GM23248 (cell line): ENCODE results near the gene FAM209A.

DNA sequence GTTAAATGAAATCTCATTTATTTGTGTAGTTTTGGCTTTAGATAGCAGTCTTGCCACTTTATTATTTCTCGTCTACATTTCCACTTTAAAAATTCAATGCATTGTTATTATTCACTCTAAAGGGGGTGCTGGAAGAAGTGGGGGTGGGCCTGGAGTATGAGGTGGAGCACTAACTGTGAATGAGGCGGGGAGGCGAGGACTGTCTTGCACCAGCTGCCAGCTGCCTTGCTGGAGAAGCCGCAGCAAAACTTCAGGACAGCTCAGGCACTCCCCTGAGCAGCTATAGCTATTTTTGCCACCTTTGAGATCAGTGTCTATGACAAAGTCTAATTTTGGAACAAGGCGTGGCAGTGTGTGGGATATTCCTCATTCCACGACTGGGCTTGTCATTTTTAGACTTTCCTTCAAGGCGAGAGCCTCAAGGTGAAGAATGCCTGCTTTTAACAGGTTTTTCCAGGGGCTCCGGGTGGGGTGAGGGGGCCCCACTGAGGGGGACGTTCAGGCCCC lies 143.7 kb downstream of the DOK5 start:
- RAMPAGE, long total RNA, result no peak

GRCh38 chr20:56359765-56360532 lies 1.2 kb downstream of the FAM210B start:
- RAMPAGE, long total RNA, result no peak

DNA sequence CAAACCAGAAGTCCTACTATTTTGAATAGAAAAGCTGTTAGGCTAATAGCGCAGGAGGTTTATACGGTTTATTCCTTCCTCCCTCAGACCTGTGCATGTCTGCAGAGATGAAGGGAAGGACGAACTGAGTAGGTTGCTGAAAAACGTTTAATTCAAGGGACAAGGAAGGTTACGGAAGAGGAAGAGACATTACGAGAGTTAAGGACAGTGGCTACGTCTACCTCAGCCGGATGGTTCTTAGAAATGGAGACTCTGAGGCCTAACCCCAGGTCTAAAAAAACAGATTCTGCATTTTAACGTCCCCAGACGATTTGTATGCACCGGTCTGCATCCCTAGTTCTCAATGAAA lies 923 bp downstream of the AURKA start:
- RAMPAGE, long total RNA, result no peak

- RAMPAGE, long total RNA, result no peak
Measured at GRCh38 chr20:56524350-56524974, at the start of gene FAM209A. TSS of gene FAM209A (plus strand) at chr20:56524744.

DNA sequence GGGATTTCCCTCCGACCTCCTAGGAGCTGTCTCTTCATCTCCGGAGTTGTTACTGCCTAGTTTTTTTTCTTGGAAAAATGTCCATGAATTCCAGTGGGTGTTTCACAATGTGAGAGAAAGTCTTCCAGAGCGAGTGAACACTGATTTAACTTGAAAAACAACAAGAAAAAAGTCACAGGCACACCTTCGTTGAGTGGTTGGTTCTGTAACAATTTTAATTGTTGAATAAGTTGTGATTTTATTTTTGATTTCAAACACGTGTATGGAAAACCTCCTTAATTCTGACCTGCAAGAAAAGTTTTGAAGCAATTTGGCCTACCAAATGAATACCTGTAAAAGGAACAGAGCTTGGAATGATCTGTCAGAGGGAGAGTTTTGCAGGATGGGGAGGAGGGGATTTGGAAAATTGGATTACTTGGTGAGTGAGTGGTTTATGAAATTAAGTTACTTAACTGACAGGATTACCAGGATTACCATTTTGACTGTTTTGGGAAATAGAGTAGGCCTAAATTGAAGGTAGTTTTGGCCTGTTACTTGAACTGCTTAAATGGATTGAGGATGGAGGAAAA lies 3.0 kb downstream of the TFAP2C start:
- RAMPAGE, long total RNA, result no peak

DNA sequence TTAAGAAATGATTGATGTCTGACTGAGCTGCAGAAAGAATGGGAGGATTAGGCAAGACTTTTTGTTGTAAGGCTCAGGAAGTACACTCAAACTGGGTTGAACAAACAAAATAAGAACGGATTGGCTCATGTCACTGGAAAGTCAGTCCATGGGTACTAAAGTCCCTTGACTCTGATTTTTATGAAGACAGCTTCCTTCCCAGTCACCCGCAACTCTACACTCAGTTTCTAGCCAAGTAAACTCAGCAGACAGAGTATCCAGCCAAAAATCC lies 136.5 kb downstream of the TFAP2C start:
- RAMPAGE, long total RNA, result no peak

DNA sequence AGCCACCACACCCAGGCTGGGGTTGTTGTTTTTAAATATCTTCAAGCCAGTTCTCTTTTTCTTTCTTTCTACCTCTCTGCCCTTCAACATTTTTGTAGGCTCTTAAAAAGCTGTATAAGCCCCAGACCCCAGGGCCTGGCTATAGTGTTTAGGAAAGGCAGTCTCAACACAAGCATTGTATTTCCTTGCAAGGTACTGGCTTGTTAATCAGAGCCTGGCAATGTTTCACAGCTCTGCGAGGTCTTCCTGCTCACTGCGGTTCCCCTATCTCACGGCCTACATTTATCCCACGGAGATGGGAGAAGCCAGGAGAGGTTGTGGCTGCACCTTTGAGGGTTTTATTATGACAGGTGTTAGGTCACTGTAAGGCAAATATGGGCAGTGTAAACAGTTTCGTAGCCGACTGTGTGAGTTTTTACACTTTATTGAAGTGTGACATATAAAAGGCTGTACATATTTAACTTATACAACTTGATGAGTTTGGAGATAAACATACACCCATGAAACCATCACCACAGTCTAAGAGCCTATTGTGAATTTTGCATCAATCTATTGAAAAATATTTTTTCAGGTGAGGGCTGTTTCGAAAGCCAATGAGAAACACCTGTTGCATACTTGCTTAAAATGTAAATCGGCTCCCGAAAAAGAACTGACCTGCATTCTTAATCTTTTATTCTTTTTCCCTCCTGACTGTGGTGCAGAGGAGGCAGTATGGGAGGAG lies 7.7 kb upstream of the RBM38 start:
- RAMPAGE, long total RNA, result no peak

- RAMPAGE, long total RNA, result no peak
Measured at GRCh38 chr20:57389690-57390245, 1.4 kb upstream of the RBM38 start.

DNA sequence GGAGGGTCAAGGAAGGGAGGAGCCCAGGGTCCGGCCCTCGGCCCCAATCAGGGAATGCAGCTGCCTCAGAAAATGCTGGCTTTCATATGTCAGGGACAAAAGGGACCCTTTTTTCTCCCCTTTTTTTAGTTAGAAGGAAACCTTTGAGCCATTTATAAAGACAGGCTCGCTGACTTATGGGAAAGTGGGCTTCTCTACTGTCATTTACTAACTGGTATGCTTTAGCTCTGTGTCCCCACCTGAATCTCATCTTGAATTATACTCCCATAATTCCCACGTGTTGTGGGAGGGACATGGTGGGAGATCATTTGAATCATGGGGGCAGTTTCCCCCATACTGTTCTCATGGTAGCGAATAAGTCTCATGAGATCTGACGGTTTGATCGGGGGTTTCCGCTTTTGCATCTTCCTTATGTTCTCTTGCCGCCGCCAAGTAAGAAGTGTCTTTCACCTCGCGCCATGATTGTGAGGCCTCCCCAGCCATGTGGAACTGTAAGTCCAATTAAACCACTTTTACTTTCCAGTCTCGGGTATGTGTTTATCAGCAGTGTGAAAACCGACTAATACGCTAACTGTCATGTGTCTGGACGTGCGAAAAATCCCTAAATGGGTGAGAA lies 41.8 kb downstream of the CTCFL start:
- RAMPAGE, long total RNA, result no peak

DNA sequence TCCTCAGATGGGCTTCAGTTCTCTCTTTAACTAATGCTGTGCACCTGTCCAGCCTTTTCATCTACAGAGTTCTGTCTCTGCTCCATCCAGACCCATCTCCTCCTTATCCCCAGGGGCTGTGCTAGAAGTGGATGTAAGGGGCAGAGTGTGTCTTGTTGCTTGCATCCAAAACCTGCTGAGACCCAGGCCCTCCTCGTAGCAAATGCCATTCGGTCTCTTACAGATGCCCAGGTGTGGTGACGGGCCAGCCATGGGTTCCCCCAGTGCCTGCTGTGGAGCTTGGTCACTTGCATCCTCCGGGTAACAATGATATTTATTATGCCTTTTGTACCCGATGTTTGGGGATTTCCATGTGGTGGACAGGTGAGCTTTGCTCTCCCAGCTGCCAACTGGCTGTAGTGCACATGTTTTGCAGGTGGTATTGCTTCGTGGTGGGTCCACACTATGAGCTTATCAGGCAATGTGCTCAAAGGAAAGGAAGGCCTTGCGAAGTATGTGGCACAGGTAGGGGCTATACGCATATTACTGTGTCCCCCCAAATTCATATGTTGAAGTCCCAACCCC lies 4.1 kb upstream of the CTCFL start:
- RAMPAGE, long total RNA, result no peak

DNA sequence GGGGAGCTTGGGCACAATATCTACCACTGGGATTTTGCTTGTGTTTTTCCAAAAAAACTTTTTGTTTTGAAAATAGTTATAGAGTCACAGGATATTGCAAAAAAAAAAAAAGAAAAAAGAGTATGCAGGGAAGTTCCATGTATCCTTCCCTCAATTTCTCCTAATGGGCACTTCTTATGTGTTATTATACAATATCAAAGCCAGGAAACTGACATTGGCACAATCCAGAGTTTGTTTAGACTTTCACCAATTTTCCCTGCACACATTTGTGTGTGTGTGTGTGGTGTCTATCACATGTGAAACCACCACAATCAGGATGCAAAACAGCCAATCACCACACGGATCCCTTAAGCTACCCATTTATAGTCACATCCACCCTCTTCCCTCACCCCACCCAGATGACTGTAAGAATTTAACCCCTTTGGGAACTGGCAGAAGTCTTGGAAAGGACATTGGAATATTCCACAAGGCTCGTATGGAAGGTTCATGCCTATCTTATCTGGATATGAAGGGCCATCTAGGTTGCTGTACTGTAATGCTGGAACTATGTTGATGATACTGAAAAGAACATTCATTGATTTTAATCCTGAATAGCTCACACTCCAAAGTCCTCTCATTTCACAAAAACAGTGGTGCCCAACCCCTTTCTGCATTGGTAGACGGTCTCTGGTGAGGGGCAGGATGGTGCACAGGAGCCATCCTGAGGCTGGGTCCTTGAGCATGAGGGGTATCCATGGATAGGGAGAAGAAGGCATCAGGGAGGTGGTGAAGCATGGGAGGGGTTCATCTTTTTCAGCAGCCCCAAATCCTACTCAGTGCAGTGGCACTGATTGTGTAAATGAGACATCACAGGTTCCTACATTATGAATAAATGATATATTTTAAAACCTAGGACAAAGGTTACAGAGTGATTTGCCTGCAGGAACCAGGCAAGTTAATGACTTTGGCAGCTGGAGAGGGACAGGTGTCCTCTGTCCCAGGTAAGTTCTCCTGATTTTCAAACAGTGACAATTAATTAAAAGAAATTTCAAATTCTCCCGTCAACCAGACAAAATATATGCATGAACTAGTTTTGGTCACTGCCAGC lies 12.0 kb upstream of the CTCFL start:
- RAMPAGE, long total RNA, result no peak

DNA sequence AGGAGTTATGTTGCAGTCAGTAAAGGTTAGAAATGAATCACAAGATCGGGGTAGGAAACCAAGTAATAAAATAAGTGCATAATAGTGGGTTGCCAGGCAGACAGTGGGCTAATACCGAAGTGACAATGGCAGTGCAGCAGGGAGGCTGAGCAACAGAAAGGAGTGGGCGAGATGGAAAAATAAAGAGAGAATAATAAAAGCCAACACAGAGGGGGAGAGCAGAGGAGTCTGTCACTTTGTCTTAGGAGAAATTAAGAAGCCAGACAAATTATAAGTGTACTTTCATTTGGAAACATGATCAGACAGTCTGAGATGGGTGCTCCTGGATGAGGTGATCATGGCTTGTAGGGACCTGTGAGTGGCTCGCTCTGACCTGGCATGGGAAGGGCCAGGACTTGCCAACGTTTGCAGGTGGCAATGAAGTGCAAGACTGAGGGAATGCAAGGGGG lies 15.6 kb upstream of the PCK1 start:
- RAMPAGE, long total RNA, result no peak

- RAMPAGE, long total RNA, result no peak
Measured at GRCh38 chr20:57556618-57557271, 4.2 kb upstream of the PCK1 start.

GRCh38 chr20:57569704-57570055 lies 8.8 kb downstream of the PCK1 start:
- RAMPAGE, long total RNA, result no peak

- RAMPAGE, long total RNA, result no peak
Measured at GRCh38 chr20:57672081-57672719, 37.6 kb downstream of the PMEPA1 start.

DNA sequence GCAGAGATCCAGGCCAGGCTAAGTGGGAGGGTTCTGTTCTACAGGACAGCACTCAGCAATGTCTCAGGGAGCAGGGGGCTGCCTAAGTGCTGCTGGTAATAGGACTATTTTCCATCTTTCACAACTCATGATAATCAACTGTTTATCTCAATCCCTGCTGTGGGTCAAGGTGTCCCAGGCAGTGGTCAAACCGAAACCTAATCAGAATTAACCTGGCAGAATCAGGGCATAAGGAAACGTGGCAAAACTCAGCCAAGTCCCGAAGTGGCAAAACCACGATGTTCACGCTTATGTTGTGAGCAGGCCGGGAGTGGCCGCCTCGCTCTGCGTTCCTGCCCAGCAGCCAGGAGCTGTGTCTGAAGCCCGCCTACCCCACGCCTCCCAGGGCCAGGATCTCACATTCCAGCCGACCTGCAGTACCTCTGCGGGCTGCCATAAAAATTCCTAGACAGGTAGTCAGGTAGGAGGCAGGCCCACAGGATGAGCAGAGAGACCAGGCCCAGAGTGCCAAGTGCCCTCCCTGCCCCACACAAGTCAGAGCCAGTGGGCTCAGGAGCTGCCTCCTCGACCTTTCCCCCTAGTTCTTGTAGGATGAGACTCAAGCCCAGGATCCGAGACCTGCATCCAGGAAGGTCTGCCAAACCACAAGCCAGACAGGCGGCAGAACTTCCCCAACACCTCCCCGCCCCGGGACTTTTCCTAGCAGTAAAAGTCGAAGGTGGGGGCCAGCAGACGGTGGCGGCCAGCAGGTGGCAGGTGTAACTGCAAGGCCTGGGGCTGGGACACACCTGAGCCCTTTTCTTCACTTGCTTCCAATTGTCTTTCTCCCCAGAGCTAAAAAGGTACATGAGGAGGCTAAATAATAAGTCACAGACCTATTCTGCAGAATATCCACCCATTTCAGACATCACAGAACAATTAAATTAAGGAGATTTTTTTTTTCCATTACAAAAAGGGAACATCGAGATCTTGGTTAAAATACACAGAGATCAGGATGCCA lies 16.7 kb downstream of the PMEPA1 start:
- RAMPAGE, long total RNA, result no peak

- RAMPAGE, long total RNA, result no peak
Measured at GRCh38 chr20:57697904-57698860, 11.6 kb downstream of the PMEPA1 start.

DNA sequence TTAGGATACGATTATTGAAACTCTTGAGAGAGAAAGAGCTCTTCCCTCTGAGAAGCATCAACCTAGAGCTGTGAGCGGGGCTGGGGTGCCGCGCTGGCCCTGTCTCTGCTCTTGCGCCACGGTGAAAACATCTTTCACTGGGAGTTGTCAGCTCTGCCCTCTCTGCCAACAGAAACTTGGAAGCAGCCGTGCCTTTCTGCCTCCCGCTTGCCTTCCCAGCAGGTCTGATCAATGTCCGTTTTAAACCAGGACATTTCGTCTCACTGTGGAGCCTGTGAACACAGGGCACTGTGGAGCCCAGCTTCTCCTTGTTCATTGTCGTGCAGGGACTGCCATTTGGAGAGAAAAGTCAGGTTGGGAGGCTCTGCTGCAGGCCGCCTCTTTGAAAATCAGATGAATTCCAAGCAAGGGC lies 191.7 kb upstream of the C20orf85 start:
- RAMPAGE, long total RNA, result no peak

DNA sequence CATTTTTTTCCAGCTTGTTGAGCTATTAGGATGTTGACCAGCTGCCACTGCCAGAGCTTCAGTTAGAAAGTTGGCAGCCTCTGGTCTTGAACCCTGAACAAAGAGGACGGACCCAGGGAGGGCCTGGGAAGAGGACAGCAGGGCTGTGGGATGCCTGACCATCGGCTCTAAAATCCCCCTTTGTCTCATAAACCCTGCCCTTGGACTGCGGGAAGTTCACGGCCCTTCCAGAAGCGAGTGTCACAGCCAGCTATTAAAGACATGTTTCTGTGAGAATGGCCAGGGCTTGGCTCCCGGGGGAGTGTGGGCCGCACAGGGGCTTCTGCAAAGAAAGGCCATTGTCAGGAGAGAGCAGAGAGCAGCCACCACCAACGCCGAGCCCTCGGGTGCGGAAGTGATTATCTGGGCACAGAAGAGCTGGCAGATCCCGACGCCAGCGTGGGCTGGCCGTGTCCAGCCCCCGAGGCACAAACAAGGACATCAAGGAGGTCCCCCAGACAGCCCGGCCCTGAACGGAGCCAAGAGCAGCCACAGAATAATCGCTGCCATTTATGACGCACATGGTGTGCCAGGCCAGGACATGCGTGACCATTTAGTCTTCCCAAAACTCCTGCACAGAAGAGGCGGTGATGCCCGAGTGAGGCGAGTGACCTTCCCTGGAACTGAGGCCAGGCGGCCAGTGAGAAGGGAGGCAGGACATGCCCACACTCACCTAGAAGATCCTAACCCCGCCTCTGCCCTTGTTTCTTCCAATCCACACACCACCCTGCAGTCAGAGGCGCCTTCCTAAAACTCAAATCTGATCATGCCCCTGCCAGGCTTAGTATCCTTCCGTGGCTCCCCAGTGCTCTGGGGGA lies 111.0 kb upstream of the C20orf85 start:
- RAMPAGE, long total RNA, result no peak

GRCh38 chr20:58074600-58075124 lies 76.0 kb upstream of the C20orf85 start:
- RAMPAGE, long total RNA, result no peak